ENCODE data around the gene PRUNE2.

GRCh38 chr9:72129246-72129632 is 20.0 kb upstream of the GDA start:
- PRO-cap = no peak
- RAMPAGE, long total RNA, 3 experiments = no peak in any of the 3 experiments

DNA sequence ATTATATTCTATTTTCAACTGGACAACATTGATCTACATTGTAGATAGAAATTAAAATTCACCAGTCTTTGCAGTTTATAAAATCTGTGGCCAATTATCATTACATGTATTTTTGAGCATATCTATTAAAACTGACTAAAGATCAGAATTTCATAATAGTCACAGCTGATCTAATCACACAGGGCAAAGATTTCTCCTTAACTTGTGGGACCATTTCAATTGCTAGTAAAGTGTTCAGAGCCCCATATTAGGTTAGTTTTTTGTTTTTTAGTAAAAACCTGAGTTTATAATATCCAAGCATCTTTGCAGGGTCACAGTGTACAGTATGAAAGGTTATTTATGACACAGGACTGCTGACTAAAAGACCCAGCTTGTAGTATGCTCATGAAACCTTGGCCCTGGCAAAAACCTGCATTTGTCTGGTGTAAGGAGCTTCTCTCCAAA is 37.5 kb upstream of the ALDH1A1 start:
- PRO-cap = no peak
- RAMPAGE, long total RNA, 3 experiments = no peak in any of the 3 experiments

GRCh38 chr9:73039267-73039684 is 86.4 kb upstream of the ALDH1A1 start:
- PRO-cap = no peak
- RAMPAGE, long total RNA, 3 experiments = no peak in any of the 3 experiments

- PRO-cap = no peak
- RAMPAGE, long total RNA, 3 experiments = no peak in any of the 3 experiments
Observed at GRCh38 chr9:73083387-73084010, 68.2 kb upstream of the ANXA1 start.

DNA sequence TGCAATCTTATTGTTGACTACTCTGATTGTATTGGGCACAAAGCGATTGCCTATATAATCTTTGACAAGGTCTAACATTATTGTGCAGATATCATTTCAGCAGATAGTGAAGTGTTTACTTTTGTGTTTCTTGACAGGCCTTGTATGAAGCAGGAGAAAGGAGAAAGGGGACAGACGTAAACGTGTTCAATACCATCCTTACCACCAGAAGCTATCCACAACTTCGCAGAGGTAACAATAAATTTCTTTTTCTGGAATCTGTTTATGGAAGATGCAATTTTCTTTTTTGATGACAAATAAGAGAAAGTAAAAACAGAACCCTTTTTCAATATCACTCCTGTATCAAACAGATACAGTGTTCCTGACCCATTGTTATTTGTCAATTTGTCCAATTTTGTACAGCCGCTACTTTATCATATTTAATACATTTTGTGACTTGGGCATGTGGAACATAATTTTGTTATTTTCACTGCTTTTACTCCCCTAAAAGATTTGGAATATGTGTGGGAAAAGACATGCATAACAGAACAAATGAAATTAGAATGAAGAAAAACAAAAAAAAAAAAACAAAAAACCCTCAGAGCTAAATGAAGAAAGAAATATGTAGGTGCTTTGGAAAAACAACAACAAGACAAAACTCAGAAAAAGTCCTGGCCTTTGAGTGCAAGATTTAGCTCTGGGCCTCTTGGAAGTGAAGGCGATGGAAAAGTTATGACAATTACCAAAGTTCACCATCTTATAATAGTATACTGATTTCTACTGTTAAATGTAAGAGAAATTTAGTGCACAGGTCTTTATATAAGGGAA is 13.5 kb downstream of the ANXA1 start:
- PRO-cap = no peak
- RAMPAGE, long total RNA, 3 experiments = no peak in any of the 3 experiments

DNA sequence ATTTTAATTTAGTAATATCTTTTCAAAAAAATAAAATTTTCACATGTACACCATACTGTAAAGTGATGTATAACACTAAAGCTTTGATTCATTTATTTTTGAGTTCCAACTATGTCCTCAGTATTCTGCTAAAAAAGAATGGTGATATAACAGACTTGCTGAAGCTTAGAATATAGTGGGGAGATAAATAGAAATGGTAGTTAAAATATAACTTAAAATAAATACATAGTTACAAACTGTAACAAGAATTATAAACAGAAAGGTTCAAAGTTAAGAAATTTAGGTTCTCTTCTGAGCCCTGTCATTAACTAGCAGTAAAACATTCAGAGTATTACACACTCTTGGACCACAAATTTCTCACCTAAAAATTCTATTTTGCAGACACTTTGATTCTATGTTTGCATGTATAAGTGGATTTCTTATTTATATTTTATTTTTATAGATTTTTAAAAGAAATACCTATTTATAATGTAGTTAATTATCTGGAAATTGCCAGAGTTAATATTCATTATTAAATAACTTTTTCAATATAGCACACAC is 392.1 kb downstream of the ANXA1 start:
- PRO-cap = no peak
- RAMPAGE, long total RNA, 3 experiments = no peak in any of the 3 experiments

GRCh38 chr9:73549855-73550467 is 398.3 kb downstream of the ANXA1 start:
- PRO-cap = no peak
- RAMPAGE, long total RNA, 3 experiments = no peak in any of the 3 experiments

DNA sequence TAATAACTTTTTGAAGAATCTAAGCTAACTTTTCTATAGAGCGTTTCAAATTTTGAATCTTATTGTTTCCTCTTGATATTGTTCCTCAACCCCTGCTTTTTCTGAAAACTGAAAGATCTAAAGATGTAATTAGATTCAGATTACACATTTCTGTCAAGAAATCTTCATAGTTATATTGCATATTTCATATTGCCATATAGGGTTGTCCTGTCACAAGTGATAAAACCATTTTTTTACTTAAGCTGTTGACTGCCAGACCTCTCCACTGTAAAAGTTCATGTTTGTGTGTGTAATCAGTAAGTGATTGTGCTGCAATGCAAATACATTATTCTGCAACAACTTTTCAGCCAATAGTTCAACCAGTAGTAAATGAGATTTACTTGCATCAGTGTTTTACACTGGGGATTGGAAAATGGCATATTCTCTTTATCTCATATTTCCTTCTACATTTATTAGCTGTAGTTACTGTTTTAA is 604.0 kb upstream of the RORB start:
- PRO-cap = no peak
- RAMPAGE, long total RNA, 3 experiments = no peak in any of the 3 experiments

- PRO-cap = no peak
- RAMPAGE, long total RNA, 3 experiments = no peak in any of the 3 experiments
Observed at GRCh38 chr9:75959636-75960496, 69.4 kb downstream of the PCSK5 start.

- PRO-cap = no peak
- RAMPAGE, long total RNA, 3 experiments = no peak in any of the 3 experiments
Observed at GRCh38 chr9:76153224-76153780, 240.9 kb downstream of the RFK start.

- PRO-cap = no peak
- RAMPAGE, long total RNA, 3 experiments = no peak in any of the 3 experiments
Observed at GRCh38 chr9:76215967-76216381, 178.3 kb downstream of the RFK start.

GRCh38 chr9:76373021-76373538 is 21.1 kb downstream of the RFK start:
- PRO-cap = no peak
- RAMPAGE, long total RNA, 3 experiments = no peak in any of the 3 experiments

GRCh38 chr9:76460357-76460549 is 1.3 kb downstream of the GCNT1 start:
- PRO-cap = no peak
- RAMPAGE, long total RNA, 3 experiments = no peak in any of the 3 experiments

- PRO-cap = no peak
- RAMPAGE, long total RNA, 3 experiments = no peak in any of the 3 experiments
Observed at GRCh38 chr9:76519109-76519613, 60.2 kb downstream of the GCNT1 start.

- PRO-cap = no peak
- RAMPAGE, long total RNA, 3 experiments = no peak in any of the 3 experiments
Observed at GRCh38 chr9:76614194-76614479, 155.2 kb downstream of the GCNT1 start.

DNA sequence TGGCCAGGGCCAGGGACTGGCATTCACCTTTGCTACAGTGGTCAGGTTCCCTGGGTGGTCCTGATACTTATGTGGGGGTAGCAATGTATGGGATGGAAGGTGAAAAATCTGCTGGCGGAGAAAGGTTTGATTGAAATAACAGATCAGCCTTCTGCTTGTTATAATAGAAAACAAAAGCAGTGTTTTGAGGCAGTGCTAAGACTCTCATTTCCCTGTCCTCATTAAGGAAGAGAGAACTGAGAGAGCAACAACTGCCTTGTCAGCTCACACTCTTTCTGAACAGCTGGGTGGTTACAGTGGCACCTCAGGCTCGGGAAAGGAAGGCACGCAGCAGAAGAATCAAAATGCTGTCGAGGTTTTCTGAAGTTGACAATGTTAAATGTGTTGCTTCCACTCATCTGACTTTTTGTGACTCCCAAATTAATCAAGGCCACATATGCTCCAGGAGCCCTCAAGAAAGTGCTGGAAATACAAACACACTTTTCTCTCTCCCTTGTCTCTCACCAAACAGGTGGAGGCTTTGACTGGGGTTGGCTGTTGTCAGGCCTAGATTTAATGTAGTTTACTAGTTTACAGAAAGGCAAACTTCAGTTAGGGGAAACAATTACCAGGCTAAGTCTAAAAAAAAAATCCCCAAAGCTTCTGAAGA is 184.8 kb downstream of the GCNT1 start:
- PRO-cap = no peak
- RAMPAGE, long total RNA, 3 experiments = no peak in any of the 3 experiments

GRCh38 chr9:76650697-76651144 is 191.7 kb downstream of the GCNT1 start:
- PRO-cap = unidirectional peak, plus-strand start at chr9:76650894
- RAMPAGE, long total RNA, 3 experiments = no peak in any of the 3 experiments

- PRO-cap = no peak
- RAMPAGE, long total RNA, 3 experiments = no peak in any of the 3 experiments
Observed at GRCh38 chr9:76868618-76869325, 37.1 kb downstream of the PRUNE2 start.

GRCh38 chr9:76906004-76907162 is at the start of gene PRUNE2:
Gene PRUNE2 (minus strand): TSS chr9:76906114.
- PRO-cap = bidirectional peak, plus-strand start at chr9:76906396, minus-strand start at chr9:76906105
- RAMPAGE, long total RNA, 3 experiments = start-site peak on the minus strand in 2 of 3 experiments, at chr9:76906084-76906146 at its widest, 89 to 101 reads per replicate

DNA sequence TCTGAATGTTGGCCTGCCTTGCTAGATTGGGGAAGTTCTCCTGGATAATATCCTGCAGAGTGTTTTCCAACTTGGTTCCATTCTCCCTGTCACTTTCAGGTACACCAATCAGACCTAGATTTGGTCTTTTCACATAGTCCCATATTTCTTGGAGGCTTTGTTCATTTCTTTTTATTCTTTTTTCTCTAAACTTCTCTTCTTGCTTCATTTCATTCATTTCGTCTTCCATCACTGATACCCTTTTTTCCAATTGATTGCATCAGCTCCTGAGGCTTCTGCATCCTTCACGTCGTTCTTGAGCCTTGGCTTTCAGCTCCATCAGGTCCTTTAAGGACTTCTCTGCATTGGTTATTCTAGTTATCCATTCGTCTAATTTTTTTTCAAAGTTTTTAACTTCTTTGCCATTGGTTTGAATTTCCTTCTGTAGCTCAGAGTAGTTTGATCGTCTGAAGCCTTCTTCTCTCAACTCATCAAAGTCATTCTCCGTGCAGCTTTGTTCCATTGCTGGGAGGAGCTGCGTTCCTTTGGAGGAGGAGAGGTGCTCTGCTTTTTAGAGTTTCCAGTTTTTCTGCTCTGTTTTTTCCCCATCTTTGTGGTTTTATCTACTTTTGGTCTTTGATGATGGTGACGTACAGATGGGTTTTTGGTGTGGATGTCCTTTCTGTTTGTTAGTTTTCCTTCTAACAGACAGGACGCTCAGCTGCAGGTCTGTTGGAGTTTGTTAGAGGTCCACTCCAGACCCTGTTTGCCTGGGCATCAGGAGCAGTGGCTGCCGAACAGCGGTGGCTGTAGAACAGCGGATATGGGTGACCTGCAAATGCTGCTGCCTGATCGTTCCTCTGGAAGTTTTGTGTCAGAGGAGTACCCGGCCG is 165.3 kb downstream of the GNA14 start:
- PRO-cap = no peak
- RAMPAGE, long total RNA, 3 experiments = no peak in any of the 3 experiments

Measured in subcutaneous adipose tissue (tissue), 3 donors.